SJSA1 (cell line): ENCODE results near the gene SF3B6.

DNA sequence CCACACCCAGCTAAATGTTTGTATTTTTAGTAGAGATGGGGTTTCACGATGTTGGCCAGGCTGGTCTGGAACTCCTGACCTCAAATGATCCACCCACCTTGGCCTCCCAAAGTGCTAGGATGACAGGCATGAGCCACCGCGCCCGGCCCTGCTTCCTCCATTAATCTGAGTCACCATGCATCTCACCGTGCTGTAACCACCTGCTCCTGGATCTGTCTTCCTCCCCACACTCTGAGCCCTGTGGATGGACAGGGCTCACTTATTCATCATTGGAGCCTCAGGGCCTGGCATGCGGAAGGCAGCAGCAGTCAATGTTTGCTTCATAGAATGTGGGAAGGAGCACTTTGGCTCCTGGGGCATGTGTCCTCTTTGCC, 11.2 kb downstream of the MFSD2B start:
- RAMPAGE, long total RNA, result no peak

- RAMPAGE, long total RNA, result start-site peak on the minus strand at chr2:24076286-24076443, 3,429 and 1,173 reads in 2 replicates; start-site peak on the plus strand at chr2:24076446-24076946, 21 and 8 reads in 2 replicates
Observed at GRCh38 chr2:24076178-24077120, at the start of gene SF3B6. Gene SF3B6 (minus strand): TSS chr2:24076326.

DNA sequence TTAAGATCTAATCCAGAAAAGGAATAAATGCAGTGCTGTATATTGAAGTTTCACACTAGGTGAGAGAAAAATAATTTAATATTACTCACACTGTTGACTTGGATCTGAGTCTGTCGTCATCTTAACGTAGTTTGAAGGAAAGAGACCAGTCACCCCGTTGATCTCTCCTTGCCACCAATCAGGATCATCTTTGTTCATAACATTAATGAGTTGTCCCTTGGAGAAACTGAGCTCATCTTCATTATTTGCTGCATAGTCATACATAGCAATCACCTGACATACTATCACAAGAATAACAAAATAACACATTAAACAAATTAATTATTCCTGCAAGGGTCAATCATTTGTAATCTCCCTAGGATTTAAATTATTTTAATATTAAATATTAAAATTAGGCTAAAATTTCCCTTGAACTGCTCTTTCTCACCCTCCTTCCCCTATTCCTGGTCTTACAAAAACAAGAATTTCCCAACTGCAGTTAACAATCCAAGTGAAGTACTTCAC, 71.2 kb downstream of the FAM228A start:
- RAMPAGE, long total RNA, result no peak

DNA sequence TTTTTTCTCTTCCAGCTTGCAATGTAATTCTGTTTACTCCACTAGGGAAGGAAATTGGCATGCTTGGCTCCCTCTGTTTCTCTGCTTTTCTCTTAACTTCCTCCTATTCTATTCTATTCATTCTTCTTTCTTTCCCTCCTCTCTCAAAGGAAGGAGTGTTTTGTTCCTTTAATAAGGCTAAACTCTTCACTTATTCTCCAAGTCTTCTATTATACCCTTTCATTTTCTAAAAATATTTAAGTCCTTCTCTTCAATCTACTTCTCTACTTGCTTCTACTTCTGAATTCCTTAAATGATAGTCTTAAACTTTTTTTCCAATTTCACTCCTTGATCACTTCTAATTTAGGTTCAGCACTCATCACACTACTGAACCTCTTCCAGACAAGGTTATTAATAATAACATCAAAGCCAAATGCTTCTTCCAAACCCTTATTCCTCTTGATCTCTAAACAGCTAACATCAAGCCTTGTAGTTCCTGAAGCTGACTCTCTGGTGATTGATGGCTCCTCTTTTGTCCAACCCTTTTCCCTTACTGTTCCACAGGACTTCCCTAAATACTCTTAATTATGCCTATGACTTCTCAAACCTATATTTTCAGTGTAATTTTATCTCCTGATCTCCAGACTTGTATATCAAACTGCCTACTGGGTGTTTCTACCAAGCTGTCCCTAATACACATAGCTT, 83.7 kb downstream of the FAM228A start:
- RAMPAGE, long total RNA, result no peak

GRCh38 chr2:24259220-24260091, 84.6 kb downstream of the FAM228A start:
- RAMPAGE, long total RNA, result no peak

- RAMPAGE, long total RNA, result no peak
Observed at GRCh38 chr2:24351023-24351839, 9.1 kb downstream of the ITSN2 start.

DNA sequence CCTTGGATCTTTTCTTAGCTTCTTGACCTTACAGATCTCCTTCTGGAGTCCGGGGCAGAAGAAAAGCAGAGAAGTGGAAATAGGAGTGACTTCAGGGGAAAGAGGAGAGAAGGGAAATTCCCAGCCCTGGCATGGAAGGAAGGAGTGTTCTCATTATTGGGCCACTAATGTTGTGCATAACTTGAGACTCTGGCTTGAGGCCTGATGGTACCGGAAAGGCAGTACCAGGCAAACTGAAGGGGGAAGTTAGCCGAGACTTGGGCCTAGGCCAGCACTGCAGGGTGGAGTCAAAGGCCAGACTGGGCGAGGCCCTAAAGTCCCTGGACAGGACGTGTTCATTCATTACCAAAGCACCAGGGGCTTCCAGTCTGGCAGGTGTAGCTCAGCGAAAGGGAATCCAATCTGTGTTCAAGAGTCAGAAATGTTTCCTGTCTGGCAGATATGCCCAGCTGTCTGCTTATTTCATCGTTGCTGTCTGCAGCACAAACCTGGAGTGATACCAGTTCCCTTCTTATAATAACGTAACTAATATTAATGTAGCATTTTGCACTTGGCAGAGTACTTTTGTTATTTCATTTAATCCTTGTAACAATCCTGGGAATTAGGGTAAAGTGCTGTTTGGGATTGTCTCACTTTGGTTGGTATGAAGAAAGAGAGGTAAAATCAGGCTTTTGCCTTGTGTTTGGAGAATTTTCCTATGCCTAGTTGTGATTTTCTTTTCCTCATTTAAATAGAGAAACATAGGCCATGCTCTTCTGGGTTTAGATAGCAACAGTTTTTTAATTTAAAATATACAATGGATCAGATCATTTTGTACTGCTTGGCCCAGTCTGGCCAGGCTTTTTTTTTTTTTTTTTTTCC, 4.8 kb upstream of the ITSN2 start:
- RAMPAGE, long total RNA, result no peak

- RAMPAGE, long total RNA, result no peak
Observed at GRCh38 chr2:24524962-24525299, 33.9 kb downstream of the NCOA1 start.

GRCh38 chr2:24540686-24541161, 49.7 kb downstream of the NCOA1 start:
- RAMPAGE, long total RNA, result no peak

DNA sequence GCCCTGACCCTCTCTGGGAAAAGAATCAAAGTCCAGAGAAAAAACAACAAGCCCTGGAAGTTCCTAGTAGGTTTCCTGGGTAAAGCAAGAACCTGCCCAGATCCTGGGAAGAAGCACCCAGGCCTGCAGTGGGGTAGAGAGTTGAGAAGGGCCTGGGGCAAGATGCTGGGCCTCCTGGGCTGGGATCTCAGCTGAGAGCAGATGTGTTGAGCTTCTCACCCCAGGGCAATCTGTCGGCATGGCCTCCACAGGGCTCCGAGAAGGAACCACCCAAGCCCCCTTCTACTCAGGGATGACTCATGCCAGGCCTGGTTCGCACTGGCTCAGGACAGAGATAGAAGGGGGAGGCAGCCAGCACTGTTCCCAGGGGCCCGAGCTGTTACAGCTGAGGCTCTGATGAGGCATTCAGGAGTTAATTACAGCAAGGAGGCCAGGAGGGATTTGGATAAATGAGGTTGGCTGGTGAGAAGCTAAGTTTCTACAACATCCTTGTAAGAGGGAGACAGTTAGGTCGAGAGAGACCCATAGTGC, 62.5 kb downstream of the CENPO start:
- RAMPAGE, long total RNA, result no peak

GRCh38 chr2:24878323-24878940, 41.6 kb downstream of the ADCY3 start:
- RAMPAGE, long total RNA, result no peak

DNA sequence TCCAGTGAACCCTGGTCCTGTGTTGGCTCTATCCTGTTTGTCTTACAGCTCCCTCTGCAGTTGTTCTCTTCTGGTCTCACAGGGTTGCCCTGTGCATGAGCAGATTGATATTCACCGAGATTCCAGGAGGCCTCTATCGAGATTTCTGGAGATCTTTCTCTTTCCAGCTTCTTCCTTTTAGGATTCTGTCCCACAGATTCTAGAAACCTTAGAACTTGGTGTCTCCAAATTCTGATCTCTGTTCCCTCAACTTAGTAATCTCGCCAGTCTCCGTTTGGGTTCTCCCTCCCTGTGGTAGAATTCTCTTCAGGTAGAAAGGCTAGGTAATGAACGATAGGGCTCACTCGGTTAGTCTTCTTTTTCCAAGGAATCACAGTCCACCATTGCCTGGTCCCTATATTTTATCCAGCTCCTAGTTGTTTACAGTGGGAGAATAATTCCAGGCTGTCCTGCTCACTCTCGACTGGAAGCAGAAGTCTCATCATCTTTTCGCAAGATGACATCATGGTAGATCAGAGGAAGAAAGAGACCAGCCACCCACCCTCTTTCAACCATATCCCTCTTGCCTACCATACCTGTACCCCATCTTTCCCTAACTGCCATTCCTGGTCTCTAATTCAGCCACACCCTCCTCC, 23.3 kb downstream of the ADCY3 start:
- RAMPAGE, long total RNA, result no peak

- RAMPAGE, long total RNA, result no peak
Observed at GRCh38 chr2:25228868-25229791, 60.8 kb upstream of the POMC start.

GRCh38 chr2:25230397-25231357, 62.3 kb upstream of the POMC start:
- RAMPAGE, long total RNA, result no peak

- RAMPAGE, long total RNA, result no peak
Observed at GRCh38 chr2:25233770-25234531, 65.6 kb upstream of the POMC start.

GRCh38 chr2:25372431-25373016, 30.8 kb upstream of the DNMT3A start:
- RAMPAGE, long total RNA, result no peak

- RAMPAGE, long total RNA, result no peak
Observed at GRCh38 chr2:25376606-25377692, 35.2 kb upstream of the DNMT3A start.

GRCh38 chr2:25742948-25743946, 69.9 kb upstream of the DTNB start:
- RAMPAGE, long total RNA, result no peak

DNA sequence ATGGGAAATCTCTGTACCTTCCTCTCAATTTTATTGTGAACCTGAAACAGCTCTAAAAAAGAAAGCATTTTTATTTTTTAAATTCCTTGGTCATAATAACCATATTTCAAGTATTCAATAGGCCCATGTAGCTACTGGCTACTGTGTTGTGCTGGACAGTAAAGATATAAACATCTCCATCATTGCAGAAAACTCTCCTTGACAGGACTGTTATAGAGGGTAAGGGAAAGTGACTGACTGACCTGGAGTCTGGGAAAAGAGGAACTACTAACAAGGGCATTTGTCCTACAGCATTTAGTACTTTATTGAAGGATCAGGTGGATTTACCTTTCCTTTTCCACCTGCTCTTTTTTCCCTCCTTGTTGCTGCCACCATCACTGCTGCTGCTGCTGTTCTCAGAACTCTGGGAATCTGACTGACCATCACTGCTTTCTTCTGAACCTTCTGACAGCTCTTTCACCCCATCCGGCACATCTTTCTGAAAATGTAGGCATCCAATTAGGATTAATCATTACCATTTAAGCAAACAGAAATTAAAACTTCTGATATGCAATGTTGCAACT, 79.1 kb downstream of the ASXL2 start:
- RAMPAGE, long total RNA, result no peak

GRCh38 chr2:25816237-25816835, 62.0 kb downstream of the ASXL2 start:
- RAMPAGE, long total RNA, result no peak